K562 (cell line): ENCODE measurements around the gene C4orf51.

GRCh38 chr4:145195492-145196136, 15.2 kb upstream of the OTUD4 start:
- RAMPAGE, long total RNA = no peak
- RRBS = no CpG with 5 or more reads among the region's 7 CpGs
PRO-cap:
- standard = no peak
- CoPRO, capped RNA only, 2 experiments = no peak in any of the 2 experiments
- CoPRO, capped and uncapped RNA, 2 experiments = no peak in any of the 2 experiments
- CoPRO, uncapped RNA only, 2 experiments = no peak in any of the 2 experiments
CAGE:
- cytosol, long polyA plus RNA = no peak
- long polyA plus RNA = no peak
- nucleolus, long total RNA = no peak
- nucleus, long polyA plus RNA = no peak

DNA sequence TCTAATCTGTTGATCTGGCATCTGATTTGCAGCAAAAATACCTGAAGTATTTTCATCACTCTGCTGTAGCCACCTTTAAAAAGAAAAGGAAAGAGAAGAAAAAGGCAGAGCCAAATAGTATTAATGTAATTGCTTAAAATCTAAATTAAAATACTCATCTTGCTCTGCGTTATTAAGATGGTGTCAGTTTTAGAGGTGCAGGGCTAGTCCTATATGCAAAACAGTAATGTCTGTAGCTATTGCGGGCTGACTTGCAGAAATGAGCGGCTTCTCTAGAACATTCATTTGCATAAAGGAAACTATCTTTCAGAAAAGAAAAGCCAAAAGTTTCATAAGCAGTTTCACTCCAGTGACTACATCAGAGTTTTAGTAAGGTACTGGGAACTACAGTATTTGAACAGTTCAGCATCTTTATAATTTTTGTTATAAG, 5.9 kb downstream of the SMAD1 start:
- RAMPAGE, long total RNA = no peak
- RRBS = no CpG with 5 or more reads among the region's 3 CpGs
PRO-cap:
- standard = no peak
- CoPRO, capped RNA only, 2 experiments = no peak in any of the 2 experiments
- CoPRO, capped and uncapped RNA, 2 experiments = no peak in any of the 2 experiments
- CoPRO, uncapped RNA only, 2 experiments = no peak in any of the 2 experiments
CAGE:
- cytosol, long polyA plus RNA = no peak
- long polyA plus RNA = no peak
- nucleolus, long total RNA = no peak
- nucleus, long polyA plus RNA = no peak

GRCh38 chr4:145536470-145537161, 55.0 kb downstream of the SMAD1 start:
- RAMPAGE, long total RNA = no peak
- RRBS = no CpG with 5 or more reads among the region's 7 CpGs
PRO-cap:
- standard = no peak
- CoPRO, capped RNA only, 2 experiments = no peak in any of the 2 experiments
- CoPRO, capped and uncapped RNA, 2 experiments = no peak in any of the 2 experiments
- CoPRO, uncapped RNA only, 2 experiments = no peak in any of the 2 experiments
CAGE:
- cytosol, long polyA plus RNA = no peak
- long polyA plus RNA = no peak
- nucleolus, long total RNA = no peak
- nucleus, long polyA plus RNA = no peak

DNA sequence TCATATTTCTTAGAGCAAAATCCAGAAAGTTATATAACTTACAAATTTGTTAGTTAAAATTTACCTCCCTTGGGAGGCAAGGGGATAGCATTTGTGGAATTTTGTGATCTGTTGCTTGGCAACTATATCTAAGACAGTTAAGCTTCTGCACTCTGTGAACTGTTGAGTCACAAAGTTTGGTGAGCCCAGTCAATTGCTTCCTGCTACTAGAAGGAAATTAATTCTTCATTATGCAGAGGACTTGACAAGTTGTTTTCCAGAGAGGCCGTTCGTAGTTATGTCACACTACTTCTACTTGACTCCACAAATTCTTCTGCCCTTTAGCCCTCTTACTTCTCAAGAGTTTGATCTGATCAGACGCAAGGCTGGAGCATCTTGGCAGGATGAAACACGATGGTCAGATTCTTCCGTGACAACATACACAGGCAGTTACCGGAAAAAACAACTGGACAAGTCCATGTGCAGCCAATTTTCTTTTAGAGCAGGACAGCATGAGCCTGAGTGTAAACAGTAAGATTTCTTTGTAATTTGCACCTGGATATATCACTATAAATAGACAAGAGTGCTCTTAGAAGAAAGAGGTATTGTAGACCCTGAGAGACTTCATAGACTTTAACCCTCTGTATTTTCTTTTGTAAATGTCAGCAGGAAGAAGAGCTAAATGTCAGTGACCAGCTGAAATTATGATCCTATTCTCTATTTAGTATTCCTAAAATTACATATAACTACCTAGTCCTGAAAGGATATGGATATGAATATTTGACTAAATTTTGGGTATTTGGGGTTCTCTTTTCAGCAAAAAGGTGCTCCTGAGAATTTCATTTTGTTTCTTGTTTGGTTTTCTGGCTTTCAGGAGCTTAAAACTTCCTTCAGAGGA, at the start of gene C4orf51:
TSS of gene C4orf51 (plus strand) at position 220 of the 877 bp plus-strand sequence.
- RAMPAGE, long total RNA = no peak
- RRBS = no CpG with 5 or more reads among the region's 6 CpGs
PRO-cap:
- standard = no peak
- CoPRO, capped RNA only, 2 experiments = no peak in any of the 2 experiments
- CoPRO, capped and uncapped RNA, 2 experiments = no peak in any of the 2 experiments
- CoPRO, uncapped RNA only, 2 experiments = no peak in any of the 2 experiments
CAGE:
- cytosol, long polyA plus RNA = no peak
- long polyA plus RNA = no peak
- nucleolus, long total RNA = no peak
- nucleus, long polyA plus RNA = no peak

DNA sequence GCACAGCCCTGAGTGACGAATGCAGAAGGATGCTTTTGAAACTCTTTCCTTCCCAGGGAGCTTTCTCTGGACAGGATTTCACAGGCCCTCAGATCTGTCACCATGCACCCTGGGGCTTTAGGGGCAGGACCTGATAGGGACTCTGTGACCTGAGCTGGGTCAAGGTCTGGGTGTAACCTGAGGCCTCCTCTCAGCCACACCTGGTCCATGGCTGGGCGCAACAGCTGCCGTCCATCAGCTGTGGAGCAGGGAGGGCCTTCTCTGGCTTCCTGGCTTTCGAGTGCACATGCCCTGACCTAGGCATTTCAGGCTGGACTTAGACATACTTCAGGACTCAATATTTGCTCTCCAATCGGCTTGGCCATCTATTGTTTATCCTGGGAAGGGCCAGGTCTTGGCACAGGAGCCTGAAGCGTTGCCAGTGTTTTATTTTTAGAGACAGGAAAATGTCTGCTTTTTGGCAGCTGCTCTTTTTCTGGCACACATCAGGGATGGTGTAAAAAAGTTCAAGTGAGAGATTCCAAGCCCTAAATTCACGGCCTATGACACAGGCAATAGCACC, 56.4 kb downstream of the C4orf51 start:
- RAMPAGE, long total RNA = no peak
- RRBS = no CpG with 5 or more reads among the region's 7 CpGs
PRO-cap:
- standard = no peak
- CoPRO, capped RNA only, 2 experiments = no peak in any of the 2 experiments
- CoPRO, capped and uncapped RNA, 2 experiments = no peak in any of the 2 experiments
- CoPRO, uncapped RNA only, 2 experiments = no peak in any of the 2 experiments
CAGE:
- cytosol, long polyA plus RNA = no peak
- long polyA plus RNA = no peak
- nucleolus, long total RNA = no peak
- nucleus, long polyA plus RNA = no peak

GRCh38 chr4:145919965-145920603, 18.5 kb downstream of the ZNF827 start:
- RAMPAGE, long total RNA = no peak
- RRBS = no CpG with 5 or more reads among the region's 10 CpGs
PRO-cap:
- standard = no peak
- CoPRO, capped RNA only, 2 experiments = no peak in any of the 2 experiments
- CoPRO, capped and uncapped RNA, 2 experiments = no peak in any of the 2 experiments
- CoPRO, uncapped RNA only, 2 experiments = no peak in any of the 2 experiments
CAGE:
- cytosol, long polyA plus RNA = no peak
- long polyA plus RNA = no peak
- nucleolus, long total RNA = no peak
- nucleus, long polyA plus RNA = no peak

GRCh38 chr4:145929783-145930149, 8.9 kb downstream of the ZNF827 start:
- RAMPAGE, long total RNA = no peak
- RRBS = no CpG with 5 or more reads among the region's 2 CpGs
PRO-cap:
- standard = no peak
- CoPRO, capped RNA only, 2 experiments = no peak in any of the 2 experiments
- CoPRO, capped and uncapped RNA, 2 experiments = no peak in any of the 2 experiments
- CoPRO, uncapped RNA only, 2 experiments = no peak in any of the 2 experiments
CAGE:
- cytosol, long polyA plus RNA = no peak
- long polyA plus RNA = no peak
- nucleolus, long total RNA = no peak
- nucleus, long polyA plus RNA = no peak

GRCh38 chr4:146654820-146655545, 16.3 kb downstream of the POU4F2 start:
- RAMPAGE, long total RNA = no peak
- RRBS = 35% methylated on average over 38 of the region's 73 CpGs
PRO-cap:
- standard = no peak
- CoPRO, capped RNA only, 2 experiments = no peak in any of the 2 experiments
- CoPRO, capped and uncapped RNA, 2 experiments = no peak in any of the 2 experiments
- CoPRO, uncapped RNA only, 2 experiments = no peak in any of the 2 experiments
CAGE:
- cytosol, long polyA plus RNA = no peak
- long polyA plus RNA = no peak
- nucleolus, long total RNA = no peak
- nucleus, long polyA plus RNA = no peak

GRCh38 chr4:147680825-147681368, 3.1 kb downstream of the PRMT9 start:
- RAMPAGE, long total RNA = no peak
- RRBS = no CpG with 5 or more reads among the region's 2 CpGs
PRO-cap:
- standard = no peak
- CoPRO, capped RNA only, 2 experiments = no peak in any of the 2 experiments
- CoPRO, capped and uncapped RNA, 2 experiments = no peak in any of the 2 experiments
- CoPRO, uncapped RNA only, 2 experiments = no peak in any of the 2 experiments
CAGE:
- cytosol, long polyA plus RNA = no peak
- long polyA plus RNA = no peak
- nucleolus, long total RNA = no peak
- nucleus, long polyA plus RNA = no peak

GRCh38 chr4:147748001-147748529, 16.2 kb downstream of the ARHGAP10 start:
- RAMPAGE, long total RNA = no peak
- RRBS = no CpG with 5 or more reads among the region's 4 CpGs
PRO-cap:
- standard = no peak
- CoPRO, capped RNA only, 2 experiments = no peak in any of the 2 experiments
- CoPRO, capped and uncapped RNA, 2 experiments = no peak in any of the 2 experiments
- CoPRO, uncapped RNA only, 2 experiments = no peak in any of the 2 experiments
CAGE:
- cytosol, long polyA plus RNA = no peak
- long polyA plus RNA = no peak
- nucleolus, long total RNA = no peak
- nucleus, long polyA plus RNA = no peak

DNA sequence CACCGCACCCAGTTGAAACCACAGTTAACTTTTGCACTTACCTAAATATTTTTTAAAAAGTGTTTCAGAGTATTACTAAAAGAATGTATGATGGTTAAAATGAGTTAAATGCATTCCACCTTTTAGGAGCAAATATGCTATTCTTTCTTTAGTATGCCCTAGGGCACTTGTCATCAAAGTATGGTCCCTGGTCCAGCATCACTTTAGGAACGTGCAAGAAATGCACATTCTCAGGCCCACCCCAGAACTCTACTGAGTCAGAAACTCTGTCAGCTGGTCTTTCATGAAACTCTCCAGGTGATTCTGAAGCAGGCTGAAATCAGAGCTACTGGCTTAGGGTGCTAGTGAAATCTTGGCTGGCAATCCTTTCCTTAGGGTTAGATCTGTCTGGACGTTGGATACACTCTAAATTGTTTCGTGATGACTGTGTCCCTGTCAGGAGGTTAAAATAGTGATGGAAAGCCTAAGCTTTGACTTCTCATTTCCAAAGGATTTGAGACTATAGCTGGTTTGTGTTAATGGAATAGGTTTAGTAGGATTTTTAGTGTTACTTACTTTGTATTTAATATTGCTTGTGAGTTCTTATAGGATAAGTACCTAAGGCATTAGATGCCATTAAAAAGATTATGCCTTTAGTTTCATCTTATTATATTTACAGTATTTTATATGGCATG, 99.1 kb downstream of the ARHGAP10 start:
- RAMPAGE, long total RNA = no peak
- RRBS = no CpG with 5 or more reads among the region's 4 CpGs
PRO-cap:
- standard = no peak
- CoPRO, capped RNA only, 2 experiments = no peak in any of the 2 experiments
- CoPRO, capped and uncapped RNA, 2 experiments = no peak in any of the 2 experiments
- CoPRO, uncapped RNA only, 2 experiments = no peak in any of the 2 experiments
CAGE:
- cytosol, long polyA plus RNA = no peak
- long polyA plus RNA = no peak
- nucleolus, long total RNA = no peak
- nucleus, long polyA plus RNA = no peak

- RAMPAGE, long total RNA = no peak
- RRBS = no CpG with 5 or more reads among the region's 3 CpGs
PRO-cap:
- standard = no peak
- CoPRO, capped RNA only, 2 experiments = no peak in any of the 2 experiments
- CoPRO, capped and uncapped RNA, 2 experiments = no peak in any of the 2 experiments
- CoPRO, uncapped RNA only, 2 experiments = no peak in any of the 2 experiments
CAGE:
- cytosol, long polyA plus RNA = no peak
- long polyA plus RNA = no peak
- nucleolus, long total RNA = no peak
- nucleus, long polyA plus RNA = no peak
Observed at GRCh38 chr4:147866222-147867061, 134.6 kb downstream of the ARHGAP10 start.

GRCh38 chr4:147921717-147922405, 190.0 kb downstream of the ARHGAP10 start:
- RAMPAGE, long total RNA = no peak
- RRBS = no CpG with 5 or more reads among the region's 6 CpGs
PRO-cap:
- standard = no peak
- CoPRO, capped RNA only, 2 experiments = no peak in any of the 2 experiments
- CoPRO, capped and uncapped RNA, 2 experiments = no peak in any of the 2 experiments
- CoPRO, uncapped RNA only, 2 experiments = no peak in any of the 2 experiments
CAGE:
- cytosol, long polyA plus RNA = no peak
- long polyA plus RNA = no peak
- nucleolus, long total RNA = no peak
- nucleus, long polyA plus RNA = no peak

DNA sequence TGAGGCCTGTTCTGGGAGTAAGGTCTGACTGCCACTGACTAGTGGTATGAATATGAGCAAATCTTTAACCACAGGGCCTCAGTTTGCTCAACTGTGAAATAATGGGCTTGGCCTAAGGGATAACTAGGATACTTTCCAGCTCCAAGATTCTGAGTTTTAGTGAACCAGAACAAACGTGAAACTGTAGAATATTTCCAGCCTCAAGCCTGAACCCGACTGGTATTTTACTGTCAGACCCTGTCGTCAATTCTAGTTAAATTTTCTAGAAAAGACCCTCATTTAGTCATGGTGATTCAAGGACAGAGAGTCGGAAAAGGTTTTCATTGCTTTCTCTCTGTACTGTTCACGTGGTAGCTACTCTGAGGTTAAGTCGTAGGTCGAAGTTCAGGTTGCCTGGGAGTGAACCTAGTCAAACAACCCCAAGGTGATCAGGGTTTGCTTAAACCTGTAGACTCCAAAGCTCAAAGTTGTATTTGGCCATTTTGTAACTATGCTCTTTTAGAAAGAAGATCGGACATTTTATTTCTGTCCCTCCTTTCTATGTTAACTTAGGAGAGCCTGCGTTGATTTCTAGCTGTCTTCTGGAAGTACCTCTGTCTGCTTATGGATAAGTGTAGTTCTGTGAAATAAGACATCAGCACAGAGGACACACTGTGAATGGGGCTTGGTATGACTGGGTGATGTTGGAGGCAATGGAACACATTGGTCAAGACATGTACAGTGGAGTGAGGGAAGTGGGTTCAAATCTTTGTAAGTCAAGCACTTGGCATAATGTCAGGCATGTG, 283.6 kb downstream of the ARHGAP10 start:
- RAMPAGE, long total RNA = no peak
- RRBS = no CpG with 5 or more reads among the region's 9 CpGs
PRO-cap:
- standard = no peak
- CoPRO, capped RNA only, 2 experiments = no peak in any of the 2 experiments
- CoPRO, capped and uncapped RNA, 2 experiments = no peak in any of the 2 experiments
- CoPRO, uncapped RNA only, 2 experiments = no peak in any of the 2 experiments
CAGE:
- cytosol, long polyA plus RNA = no peak
- long polyA plus RNA = no peak
- nucleolus, long total RNA = no peak
- nucleus, long polyA plus RNA = no peak

DNA sequence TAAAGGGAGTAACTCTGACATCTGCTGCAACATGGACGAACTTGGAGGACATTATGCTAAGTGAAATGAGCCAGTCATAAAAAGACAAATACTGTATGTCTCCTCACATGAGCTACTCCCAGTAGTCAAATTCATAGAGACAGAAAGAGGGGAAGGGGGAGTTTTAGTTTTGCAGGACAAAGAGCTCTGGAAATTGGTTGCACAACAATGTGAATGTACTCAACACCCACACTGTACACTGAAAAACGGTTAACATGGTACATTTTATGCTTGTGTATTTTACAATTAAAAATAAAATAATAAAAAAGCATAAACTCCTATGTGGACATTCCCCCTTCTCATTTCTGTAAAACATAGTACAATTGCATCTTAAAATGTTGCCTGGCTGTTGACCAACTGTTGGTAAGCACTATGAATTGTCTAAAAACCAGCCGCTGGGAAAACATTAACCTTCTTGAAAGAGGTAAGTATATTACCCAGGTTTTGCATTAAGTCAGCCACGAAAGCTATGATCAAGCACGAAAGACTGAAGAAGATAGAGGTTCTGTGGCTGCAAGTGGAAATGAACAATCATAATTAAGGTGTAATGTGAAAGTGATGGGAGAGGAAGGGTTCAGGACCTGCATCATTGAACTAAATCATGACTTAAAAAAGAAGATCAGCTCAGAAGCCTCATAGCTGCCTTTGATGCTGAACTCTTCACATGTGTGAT, 341.2 kb downstream of the NR3C2 start:
- RAMPAGE, long total RNA = no peak
- RRBS = no CpG with 5 or more reads among the region's 5 CpGs
PRO-cap:
- standard = no peak
- CoPRO, capped RNA only, 2 experiments = no peak in any of the 2 experiments
- CoPRO, capped and uncapped RNA, 2 experiments = no peak in any of the 2 experiments
- CoPRO, uncapped RNA only, 2 experiments = no peak in any of the 2 experiments
CAGE:
- cytosol, long polyA plus RNA = no peak
- long polyA plus RNA = no peak
- nucleolus, long total RNA = no peak
- nucleus, long polyA plus RNA = no peak

- RAMPAGE, long total RNA = no peak
- RRBS = no CpG with 5 or more reads among the region's 5 CpGs
PRO-cap:
- standard = no peak
- CoPRO, capped RNA only, 2 experiments = no peak in any of the 2 experiments
- CoPRO, capped and uncapped RNA, 2 experiments = no peak in any of the 2 experiments
- CoPRO, uncapped RNA only, 2 experiments = no peak in any of the 2 experiments
CAGE:
- cytosol, long polyA plus RNA = no peak
- long polyA plus RNA = no peak
- nucleolus, long total RNA = no peak
- nucleus, long polyA plus RNA = no peak
Observed at GRCh38 chr4:148273414-148274032, 168.7 kb downstream of the NR3C2 start.

DNA sequence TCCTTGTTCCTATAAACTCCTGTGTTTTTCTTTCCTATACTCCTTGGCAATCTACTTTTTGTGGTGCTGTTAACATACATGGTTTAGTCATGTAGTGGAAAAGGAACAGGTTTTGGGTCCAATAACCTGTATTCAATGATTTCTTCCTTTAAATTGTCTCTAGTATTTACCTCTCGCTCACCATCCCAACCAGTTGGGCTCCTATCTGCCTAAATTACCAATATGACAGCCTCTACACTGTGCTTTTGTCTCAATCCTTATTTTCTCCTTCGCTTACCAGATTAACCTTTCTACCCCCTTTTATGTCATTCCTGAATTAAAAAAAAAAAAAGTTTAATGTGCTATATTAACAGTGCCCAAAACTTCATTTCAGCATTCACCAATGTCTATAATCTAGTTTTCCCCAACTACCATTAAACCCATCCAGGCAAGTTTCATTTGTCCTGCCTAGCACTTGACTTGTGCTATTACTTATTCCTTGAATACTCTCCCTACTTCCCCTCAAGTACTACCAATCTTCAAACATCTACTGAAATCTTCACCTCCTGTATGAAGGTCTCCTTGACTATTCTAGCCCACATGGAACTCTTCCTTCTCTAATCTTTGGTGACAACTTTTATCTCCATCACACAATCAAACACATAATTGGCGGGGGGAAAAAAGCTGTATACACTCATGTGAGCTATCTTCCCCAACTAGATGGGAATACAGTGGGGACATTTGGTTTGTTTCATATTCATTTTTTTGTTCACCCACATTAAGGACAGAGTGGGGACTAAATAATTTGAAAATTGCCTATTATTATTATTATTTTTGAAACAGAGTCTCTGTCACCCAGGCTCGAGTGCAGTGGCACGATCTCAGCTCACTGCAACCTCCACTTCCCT, 19.1 kb downstream of the NR3C2 start:
- RAMPAGE, long total RNA = no peak
- RRBS = no CpG with 5 or more reads among the region's 5 CpGs
PRO-cap:
- standard = no peak
- CoPRO, capped RNA only, 2 experiments = no peak in any of the 2 experiments
- CoPRO, capped and uncapped RNA, 2 experiments = no peak in any of the 2 experiments
- CoPRO, uncapped RNA only, 2 experiments = no peak in any of the 2 experiments
CAGE:
- cytosol, long polyA plus RNA = no peak
- long polyA plus RNA = no peak
- nucleolus, long total RNA = no peak
- nucleus, long polyA plus RNA = no peak

DNA sequence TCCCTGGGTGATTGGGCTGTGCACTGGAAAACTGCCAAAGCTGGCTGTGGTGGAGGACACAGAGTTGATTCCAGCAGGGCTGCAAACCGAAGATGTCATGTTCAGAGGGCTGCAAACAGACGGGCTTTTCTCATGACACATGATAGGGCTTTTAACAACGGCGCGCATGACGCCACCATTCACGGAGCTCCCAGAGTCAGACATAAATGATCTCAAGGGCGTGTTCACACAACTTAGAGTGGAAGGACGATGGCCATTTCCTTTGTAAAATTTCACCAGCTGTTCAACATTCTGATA, 6.1 kb downstream of the NR3C2 start:
- RAMPAGE, long total RNA = no peak
- RRBS = no CpG with 5 or more reads among the region's 9 CpGs
PRO-cap:
- standard = no peak
- CoPRO, capped RNA only, 2 experiments = no peak in any of the 2 experiments
- CoPRO, capped and uncapped RNA, 2 experiments = no peak in any of the 2 experiments
- CoPRO, uncapped RNA only, 2 experiments = no peak in any of the 2 experiments
CAGE:
- cytosol, long polyA plus RNA = no peak
- long polyA plus RNA = no peak
- nucleolus, long total RNA = no peak
- nucleus, long polyA plus RNA = no peak